ENCODE measurements around a stretch of chr9.

GRCh38 chr9:122845615-122845979 is 17.2 kb upstream of the PDCL start:
- PRO-cap: no peak

DNA sequence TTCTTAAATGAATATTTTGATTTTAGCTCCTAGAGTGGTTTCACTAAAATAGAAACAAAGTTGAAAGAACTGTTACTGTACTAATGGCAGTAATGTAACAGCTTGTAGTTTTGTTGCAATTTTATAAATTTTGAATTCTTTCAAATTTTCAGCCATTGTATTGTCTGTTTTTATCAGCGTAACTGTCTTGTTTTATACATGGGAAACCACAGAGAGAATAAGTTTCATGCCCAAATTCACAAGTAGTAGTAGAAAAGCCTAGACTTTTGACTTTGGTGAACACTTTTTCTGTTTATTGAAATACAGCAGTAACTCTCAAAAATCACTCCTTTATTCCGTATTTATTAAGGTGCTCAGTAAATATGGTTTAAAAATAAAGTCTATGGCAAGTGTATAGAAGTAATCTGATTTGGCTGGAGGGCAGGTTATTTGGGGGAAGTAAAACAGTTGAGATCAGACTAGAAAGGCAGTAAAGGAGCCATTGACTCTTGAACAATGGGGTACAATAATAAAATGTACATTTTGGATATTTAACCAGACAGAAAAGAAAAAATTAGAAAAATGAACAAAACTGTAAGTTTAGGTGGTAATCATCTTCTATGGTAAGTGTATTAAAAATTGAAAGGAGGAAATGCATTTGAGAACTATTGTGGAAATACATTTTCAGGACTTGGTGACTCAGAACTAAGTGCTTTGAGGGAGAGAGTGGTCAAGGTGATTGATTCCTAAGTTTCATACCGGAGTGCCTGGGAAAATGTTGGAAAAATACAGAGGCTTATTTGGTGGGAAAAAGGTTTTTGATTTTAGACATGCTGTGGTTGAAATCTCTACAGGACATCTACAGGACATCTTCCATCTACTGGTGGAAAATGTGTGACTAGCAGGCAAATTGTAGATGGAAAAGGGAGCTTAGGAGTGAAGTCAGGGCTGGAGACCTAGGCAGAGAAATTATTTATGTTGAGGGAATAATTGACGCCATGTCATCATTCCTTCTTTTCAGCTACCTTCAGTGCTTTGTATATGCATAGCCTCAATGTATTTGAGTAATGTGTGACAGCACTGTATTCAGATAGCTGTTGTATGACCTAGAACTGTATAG is 2.2 kb upstream of the GPR21 start:
- PRO-cap: no peak

- PRO-cap: no peak
Measured at GRCh38 chr9:123071431-123071999, 38.0 kb downstream of the GPR21 start.

DNA sequence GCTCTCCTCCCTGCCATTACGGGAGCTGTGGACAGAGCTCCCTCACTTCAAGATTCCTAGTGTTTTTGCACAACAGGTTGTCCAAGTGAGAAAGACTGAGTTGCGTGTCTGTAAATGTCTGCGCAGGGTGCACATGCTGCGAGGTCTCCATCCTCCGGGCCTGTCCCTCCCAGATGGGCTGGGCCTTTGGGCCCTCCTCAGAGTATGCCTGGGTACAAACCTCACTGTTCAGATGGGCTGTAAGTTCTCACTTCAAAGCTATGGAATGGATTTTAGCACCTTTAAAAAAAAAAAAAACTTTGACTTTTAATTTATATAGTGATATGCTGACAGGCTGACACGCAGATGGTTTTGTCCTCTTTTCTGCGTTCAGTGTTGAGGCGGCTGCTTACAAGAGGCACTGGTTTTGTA is 70.7 kb downstream of the GPR21 start:
- PRO-cap: no peak

DNA sequence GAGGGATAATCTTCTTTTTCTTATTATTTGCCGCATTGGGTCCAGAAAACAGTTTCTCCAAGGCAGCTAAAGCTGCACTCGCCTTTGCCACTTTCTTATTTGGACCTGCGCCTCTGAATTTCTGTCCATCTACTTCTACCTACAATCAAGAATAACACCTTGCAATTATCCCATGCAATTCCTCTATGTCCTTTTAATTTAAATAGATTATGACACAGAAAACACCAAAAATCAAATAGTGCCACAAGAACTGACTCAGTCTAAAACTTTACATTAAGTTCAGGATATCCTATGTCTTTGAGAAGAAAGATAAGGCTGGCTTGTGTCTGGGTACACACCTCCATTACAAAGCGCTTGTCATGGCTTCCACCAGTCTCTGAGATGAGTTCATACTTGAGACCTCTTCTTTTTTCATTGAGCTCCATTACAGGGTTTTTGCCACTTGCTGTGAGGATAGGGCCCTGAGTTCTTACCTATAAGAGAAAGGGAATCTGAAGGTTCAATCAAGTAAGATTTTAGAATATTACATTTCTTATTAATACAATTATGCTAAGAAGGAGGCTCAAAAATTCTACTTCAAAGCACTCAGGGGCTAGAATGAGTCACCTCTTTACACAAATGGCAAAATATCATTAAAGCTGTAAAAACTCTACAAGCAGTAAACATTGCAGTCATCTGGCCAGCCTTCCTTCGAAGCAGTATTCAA is 102.7 kb downstream of the GPR21 start:
- PRO-cap: no peak

GRCh38 chr9:123179048-123179357 is 89.4 kb downstream of the STRBP start:
- PRO-cap: no peak

DNA sequence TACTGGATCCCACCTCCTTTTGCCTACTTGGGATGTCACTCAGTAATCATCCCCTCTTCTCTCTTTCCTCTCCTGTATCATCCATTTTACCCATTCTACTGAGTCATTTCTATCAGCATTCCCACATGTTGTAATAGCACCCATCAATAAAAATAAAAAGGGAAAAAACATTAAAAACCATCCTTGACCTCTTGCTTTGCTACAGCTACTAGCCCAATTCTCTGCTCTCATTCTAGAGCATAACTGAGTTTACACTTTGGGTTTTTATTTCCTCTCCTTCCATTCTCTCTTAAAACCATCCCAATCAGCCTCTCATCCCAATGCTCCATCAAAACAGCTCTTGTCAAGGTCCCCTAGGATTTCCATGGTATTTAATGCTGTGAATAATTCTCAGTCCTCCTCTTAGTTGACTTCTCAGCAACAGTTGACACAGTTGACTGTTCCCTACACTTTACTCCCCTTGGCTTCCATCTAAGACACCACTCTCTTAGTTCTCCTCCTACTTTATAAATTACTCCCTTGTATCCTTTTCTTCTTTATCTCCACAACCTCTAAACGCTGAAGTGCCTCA is 74.0 kb downstream of the STRBP start:
- PRO-cap: no peak

DNA sequence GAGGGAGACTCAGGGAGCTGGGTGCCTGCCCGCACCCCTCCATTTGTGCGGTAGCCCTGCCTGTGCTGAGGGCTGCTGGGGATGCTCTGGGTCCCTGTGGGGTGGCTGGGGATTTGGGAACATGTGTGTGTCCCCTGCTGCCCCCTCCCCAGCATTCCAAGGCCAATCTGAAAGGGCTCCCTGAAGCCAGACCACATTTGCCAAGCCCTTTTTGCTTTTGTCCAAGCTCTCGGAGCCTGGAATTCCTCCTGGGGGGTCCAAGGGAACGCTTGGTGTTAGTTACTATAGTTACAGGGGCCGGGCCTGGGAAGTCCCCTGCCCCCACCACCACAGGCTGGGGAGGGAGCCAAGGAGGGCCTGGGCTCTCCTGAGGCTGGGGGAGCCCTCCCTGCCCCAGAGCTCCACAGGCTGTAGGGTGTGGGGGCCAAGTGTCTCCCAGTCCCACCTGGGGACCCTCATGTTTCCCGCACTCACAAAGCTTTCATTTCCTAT is 1.0 kb downstream of the CRB2 start:
- PRO-cap: no peak

DNA sequence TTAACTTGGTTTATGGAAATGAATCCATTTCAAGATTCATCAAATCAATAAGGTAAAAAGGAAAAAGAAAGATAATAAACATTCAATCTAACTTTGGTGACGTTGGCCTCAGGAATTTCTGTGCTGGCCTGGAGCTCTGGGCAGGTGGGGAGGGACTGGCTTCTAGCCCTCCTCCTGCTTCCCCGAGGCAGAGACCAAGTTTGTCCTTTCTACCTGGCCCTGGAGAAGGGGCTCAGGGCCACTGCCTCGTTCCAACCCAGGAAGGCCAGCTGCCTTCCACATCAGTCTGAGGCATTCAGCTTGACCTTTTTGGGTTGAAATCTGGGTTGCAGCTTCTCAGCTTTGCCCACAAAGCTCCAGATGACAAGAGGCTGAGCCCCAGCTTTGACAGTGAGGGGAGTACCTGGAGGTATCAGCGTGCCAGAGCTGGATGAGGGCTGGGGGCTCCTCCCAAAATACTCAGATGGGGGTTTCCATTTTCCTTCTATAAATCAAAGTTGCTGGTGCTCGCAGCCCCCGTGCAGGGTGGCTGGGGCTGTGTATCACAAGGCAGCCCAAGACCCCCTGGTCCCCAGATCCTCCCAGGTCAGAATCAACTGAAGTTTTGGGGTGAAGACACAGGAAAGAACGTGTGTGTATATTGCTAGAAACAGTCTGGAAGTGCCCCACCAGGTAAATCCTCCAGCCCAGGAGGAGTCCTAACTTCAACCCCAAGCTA is 24.4 kb downstream of the CRB2 start:
- PRO-cap: no peak

GRCh38 chr9:123484170-123484572 is 128.2 kb downstream of the CRB2 start:
- PRO-cap: no peak

GRCh38 chr9:123534755-123535397 is 178.9 kb downstream of the CRB2 start:
- PRO-cap: no peak

GRCh38 chr9:123658828-123659495 is 271.0 kb downstream of the DENND1A start:
- PRO-cap: unidirectional peak, minus-strand start at chr9:123658932

DNA sequence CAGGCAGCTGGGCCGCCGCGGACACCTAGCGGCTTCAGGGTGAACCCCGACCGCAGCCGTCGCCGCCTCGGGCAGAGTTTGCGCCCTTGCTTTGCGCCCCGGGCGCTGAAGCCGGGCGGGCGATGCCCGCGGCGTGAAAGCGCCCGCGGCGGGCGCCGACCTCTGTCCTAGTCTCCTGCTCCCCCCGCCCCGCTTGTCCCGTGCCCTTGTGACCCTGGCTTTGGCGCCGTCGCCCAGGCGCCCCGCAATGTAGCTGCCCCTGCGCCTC is 254 bp downstream of the LHX2 start:
- PRO-cap: no peak

GRCh38 chr9:124040729-124041597 is 29.4 kb downstream of the LHX2 start:
- PRO-cap: no peak

DNA sequence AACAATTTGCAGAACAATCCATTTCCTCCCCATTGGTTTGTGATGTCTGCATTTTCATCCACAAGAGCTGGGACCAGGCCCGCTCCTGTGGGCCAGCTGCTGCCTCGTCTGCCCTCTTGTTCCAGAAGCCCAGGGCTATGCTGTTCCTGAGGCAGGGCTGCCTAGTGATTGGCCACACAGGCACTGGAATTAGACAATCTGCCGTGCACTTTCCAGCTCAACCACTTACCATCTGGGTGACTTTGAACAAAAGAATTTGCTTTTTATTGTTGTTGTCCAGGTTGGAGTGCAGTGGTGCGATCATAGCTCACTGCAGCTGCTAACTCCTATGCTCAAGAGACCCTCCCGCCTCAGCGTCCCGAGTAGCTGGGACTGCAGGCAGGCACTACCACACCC is 1.3 kb upstream of the NEK6 start:
- PRO-cap: no peak

DNA sequence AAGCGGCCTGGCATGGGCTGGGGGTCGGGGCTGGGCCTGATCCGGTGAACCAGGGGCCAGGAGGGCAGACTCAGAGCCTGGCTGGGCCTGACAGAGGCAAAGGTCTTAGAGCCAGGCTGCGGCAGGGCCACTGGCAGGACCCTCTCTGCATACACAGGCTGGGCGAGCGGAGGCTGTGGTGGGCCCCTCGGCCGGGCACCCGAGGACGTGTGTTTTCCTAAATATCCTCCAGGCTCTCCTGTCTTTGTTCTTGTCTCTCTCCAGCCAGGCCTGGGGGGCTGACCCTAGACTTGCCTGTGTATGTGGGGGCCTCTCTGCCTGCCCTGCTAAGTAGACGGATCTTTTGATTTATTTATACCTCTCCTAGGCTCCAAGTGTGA is 931 bp downstream of the NEK6 start:
- PRO-cap: no peak

DNA sequence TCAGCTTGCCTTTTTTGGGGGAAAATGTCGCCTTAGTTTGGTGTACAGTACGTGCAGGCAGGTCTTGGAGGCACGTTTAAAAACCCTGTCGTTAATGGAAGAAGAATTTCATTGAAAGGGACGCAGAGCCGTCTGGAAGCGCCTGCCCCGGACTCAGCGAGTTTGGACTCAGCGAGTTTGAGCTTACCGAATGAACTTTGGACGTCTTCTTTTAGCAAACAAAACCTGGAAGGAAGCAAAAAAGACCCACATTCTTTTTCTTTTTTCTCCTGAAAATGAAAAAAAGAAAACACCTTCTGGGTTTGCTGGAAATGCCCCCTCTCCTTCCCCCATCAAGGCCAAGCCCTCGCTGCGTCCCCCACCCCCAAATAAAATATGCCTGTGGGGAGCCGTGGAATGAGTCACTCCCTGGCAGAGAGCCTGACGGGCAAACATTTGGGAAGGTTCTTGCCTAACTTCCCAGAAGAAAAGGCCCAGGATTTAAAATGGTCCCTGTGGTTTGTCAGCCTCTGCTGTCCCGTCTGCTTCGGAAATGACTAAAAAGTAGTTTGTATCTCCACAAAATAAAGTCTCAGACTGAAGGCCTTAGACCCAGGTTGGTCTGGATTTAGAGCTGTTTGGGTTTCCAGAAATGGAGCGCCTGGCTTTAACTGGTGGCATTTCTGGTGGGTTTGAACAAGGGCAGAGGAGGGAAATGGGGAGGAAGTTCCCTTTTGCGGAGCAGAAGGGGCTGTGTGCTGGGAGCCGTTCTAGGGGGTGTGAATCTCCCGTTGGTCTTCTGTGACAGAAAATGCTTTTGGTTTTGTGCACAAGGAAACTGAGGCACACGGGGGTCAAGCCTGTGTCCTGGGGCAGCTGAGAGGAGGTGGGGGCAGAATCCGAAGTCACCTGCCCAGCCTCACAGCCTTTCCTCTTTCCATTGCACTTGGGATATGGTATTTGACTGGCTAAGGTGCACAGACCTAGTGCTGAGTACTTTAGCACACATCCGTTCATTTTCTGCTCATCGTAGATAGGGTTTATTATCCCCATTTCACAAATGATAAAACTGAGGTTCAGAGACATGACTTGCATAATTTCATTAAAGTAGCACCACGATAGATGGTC is 1.9 kb downstream of the NEK6 start:
- PRO-cap: bidirectional peak, plus-strand start at position 483 of the sequence, minus-strand start at position 164 of the sequence; unidirectional peak, minus-strand start at position 534 of the sequence

DNA sequence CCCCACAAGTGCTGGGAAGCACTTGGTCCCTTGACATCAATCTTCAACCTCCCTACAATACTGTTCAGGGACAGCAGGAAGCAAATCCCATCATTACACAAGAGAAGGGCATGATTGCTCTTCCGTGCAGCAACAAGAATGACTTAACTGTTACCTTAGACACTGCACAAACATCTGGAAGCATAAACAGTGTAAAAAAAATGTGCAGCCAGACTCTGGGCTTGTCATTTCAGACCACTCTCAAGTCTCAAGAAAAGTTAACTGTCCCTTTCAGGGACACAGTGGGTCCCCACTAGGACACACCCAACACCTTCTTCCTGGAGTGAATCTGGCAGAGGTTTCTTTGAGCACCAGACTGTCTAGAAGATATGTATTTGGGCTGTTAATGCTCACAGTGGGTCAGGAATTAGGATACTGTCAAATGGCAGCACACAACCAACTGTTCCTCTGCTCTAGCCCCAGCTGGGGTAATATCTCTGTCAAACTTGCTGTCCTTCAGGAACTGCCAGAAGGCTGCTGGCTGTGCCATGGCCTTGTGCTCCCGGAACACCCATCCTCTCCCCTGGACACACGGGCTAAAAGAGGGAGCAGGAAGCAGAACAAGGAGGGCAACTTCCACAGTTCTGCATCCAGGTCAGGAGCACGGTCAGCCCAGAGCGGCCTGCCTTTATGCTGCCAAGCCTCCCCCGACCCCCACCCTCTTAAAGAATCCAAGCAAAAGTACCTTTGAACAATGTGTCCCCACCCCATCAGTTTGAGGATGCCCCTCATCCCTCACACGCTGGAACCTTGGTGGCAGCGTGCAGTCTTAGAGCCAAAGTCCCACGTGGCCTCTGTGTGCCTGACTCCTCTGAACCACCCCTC is 61.0 kb downstream of the PSMB7 start:
- PRO-cap: no peak

DNA sequence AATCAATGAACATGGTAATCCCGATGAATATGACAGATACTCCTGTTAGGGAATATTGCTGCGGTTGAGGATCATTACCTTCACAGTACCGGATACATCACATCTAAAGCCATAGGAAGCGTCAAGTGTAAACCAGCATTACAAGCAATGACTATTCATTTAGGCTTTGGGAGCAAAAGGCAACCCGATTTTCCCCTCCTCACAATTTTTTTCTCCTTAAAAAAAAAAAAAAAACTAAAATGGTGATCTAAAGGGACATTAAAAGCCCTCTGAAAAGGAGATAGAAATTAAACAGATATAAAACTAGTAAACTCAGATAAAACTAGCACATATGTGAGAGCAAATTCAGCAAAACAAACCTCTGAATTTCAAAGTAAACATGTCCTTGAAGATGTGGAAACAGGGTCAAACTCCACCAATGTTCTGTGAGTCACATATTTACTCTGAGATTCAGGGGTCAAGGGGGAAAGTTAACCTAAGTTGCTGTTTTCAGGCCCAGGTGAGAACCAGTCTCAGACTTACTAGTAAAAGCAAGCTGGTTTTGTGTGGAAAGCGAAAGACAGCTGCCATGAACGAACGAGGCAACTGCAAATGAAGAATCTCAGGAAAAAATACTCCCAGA is 29.2 kb downstream of the PSMB7 start:
- PRO-cap: no peak

- PRO-cap: no peak
Measured at GRCh38 chr9:124477756-124478359, 27.6 kb downstream of the ADGRD2 start.

Measured in vermiform appendix (tissue), 1 donor.